Epithelial cell of proximal tubule (primary cell): ENCODE results near the gene GREB1.

DNA sequence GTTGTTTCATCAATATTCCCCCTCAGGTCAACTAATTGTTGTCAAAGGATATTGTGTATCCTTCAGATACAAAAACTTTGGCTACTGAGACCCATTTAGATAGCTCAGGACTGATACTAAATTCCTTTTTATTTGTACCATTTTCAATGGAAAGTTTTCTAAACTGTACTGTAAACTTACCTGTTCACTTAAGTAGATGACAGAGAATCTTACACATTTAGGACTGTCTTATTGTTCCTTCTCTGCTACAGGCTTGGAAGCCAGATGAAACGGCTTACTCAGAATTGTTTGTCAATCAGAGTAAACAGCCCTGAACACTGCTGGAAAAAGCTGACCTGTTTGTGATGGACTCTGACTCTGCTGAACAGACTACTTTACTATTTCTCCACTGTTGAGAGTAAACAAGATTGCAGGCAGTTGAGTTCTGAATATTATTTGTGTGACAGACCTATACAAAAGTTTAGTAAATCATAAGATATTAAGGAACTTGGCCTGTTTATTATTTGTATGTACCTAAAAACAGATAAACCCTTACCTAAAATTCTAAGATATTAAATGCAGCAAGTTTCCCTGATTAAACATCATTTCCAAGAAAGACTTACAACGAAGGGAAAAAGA is 99.1 kb downstream of the NOL10 start:
- RAMPAGE, long total RNA: no peak
- RRBS: no CpG with 5 or more reads among the region's 2 CpGs

- RAMPAGE, long total RNA: no peak
- RRBS: no CpG with 5 or more reads among the region's 10 CpGs
Measured at GRCh38 chr2:11181403-11181809, 26.1 kb downstream of the SLC66A3 start.

- RAMPAGE, long total RNA: no peak
- RRBS: no CpG with 5 or more reads among the region's 8 CpGs
Measured at GRCh38 chr2:11181810-11182446, 26.7 kb downstream of the SLC66A3 start.

DNA sequence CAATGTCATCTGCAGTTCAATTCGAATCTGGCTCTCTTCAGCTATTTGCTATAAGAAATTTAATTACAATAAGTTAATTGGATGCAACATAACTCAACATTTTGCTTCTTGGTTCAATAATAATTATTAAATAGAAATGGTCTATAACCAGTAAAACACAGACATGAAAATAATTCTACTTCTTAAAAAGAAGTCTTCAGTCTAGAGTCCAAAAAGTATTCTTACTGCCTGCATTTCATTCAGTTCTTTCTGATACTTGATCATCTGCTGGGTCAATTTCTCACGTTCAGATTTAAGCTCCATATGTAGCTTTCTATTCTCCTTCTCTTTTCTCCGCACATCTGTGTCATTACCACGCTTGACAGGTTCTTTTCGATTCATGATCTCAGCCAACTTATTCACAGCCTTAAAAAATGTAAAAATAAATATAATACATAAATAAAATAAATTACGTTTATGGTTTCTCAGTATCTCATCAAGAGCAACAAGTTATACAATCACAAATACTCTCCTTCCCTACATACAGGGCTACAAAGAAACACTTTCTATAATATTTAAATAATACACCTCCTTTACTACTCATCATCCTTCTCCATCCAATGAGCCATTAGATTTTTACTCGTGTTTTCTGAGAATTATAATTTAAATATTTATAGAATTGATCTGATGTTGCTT is 42.2 kb downstream of the SLC66A3 start:
- RAMPAGE, long total RNA: no peak
- RRBS: no CpG with 5 or more reads among the region's 7 CpGs

DNA sequence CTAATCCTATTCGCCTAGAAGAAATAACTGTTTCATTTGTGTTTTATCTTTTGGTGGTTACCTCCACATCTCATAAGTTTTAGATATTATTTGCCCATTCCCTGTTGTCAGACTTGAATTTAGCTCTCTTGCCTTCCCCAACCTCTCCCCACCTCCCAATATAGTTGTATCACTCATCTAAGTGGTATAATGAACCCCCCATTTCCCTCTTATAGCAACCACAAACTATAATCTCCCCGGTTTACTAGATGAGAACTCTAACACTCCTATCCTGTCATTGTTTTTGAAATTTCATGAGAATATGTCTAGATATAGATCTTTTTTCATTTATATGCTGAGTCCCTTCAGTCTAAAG is 48.8 kb downstream of the SLC66A3 start:
- RAMPAGE, long total RNA: no peak
- RRBS: no CpG with 5 or more reads among the region's 2 CpGs

DNA sequence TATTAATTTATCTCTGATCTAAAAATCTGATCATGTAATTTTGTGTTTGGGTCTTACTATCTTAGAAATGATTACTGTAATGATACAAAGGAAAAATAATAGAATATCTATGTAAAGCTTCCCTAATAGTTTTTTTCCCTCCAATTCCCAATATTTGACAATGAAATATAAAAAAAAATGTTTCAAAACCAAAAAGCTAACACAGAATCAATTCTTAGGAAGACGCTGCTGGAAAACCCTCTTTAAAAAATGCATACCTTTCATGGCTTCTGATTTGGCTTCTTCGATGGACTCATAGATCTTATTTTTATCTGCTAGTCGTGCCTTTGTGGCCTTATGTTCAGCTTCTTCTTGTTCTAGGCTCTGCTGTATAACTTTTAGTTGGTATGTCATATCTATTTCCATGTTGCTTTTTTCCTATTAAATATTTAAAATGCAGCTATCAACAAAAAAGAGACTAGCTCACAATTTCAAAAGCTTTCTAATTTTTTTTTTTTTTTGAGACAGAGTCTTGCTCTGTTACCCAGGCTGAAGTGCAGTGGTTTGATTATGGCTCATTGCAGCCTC is 56.2 kb downstream of the SLC66A3 start:
- RAMPAGE, long total RNA: no peak
- RRBS: no CpG with 5 or more reads among the region's 3 CpGs

DNA sequence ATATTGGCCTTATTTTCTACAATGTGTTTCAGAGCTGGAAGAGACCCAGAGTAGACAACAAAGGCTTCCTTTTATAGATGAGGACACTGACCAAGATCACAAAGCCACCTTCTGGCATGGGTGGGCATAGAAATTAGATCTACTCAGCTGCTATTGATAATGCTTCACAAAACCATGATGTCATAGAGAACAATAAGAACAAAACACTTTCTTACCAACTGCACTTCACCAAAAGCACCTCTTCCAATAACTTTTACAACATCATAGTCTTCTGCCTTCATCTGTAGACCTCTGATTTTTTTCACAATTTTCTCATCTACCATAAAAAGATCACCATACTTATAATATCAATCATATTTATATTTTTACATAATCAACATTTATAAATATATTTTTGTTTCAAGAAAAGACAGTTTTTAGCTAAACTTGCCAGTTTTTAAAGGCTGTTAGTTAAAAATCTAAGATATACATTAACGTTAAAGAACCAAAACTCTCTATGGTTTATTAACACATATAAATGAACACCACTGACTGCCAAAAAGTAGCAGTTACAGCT is 58.0 kb downstream of the ROCK2 start:
- RAMPAGE, long total RNA: no peak
- RRBS: no CpG with 5 or more reads among the region's 1 CpG

DNA sequence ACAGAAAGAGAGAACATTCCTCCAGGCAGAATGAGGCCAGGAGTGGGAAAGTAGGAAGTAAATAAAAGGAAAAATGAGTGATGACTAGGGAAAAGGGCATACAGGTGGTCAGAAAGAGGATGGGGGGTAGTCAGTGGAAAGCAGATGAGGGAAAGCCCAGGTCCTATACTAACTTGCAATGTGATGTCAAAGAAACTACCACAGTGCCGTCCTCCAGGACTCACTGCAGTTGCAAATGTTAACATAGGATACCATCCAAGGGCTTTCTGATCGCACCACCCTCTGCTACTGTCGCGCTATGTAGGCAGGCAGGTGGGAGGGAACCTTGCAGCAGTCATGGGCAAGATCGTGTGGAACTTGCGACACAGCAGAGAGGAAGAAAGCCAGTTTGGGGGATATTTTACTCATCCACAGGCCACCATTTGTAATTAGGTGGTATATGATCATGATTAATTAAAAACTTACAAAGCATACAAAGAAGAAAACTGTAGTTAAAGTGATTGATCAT is 8.3 kb upstream of the ROCK2 start:
- RAMPAGE, long total RNA: no peak
- RRBS: no CpG with 5 or more reads among the region's 6 CpGs

DNA sequence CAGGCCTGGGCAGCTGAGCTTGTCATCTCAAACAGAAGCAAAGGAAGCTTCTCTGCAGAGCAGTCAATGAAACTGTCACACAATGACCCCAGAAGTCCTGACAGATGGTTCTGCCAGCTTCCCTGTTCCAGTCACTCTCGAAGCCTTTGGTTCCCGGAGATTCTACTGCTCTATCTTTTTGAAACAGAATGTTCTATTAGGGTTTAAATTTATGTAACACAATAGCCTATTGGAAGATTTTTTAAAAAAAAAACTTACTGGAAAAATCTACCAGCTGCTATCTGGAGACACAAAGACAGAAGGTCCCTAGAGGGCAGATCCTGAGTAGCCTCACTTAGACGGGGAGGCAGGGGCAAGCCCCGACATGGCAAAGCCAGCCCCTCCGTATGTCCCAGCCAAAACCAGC is 31.0 kb upstream of the ROCK2 start:
- RAMPAGE, long total RNA: no peak
- RRBS: no CpG with 5 or more reads among the region's 5 CpGs

- RAMPAGE, long total RNA: no peak
- RRBS: no CpG with 5 or more reads among the region's 12 CpGs
Measured at GRCh38 chr2:11377863-11378472, 33.5 kb upstream of the ROCK2 start.

DNA sequence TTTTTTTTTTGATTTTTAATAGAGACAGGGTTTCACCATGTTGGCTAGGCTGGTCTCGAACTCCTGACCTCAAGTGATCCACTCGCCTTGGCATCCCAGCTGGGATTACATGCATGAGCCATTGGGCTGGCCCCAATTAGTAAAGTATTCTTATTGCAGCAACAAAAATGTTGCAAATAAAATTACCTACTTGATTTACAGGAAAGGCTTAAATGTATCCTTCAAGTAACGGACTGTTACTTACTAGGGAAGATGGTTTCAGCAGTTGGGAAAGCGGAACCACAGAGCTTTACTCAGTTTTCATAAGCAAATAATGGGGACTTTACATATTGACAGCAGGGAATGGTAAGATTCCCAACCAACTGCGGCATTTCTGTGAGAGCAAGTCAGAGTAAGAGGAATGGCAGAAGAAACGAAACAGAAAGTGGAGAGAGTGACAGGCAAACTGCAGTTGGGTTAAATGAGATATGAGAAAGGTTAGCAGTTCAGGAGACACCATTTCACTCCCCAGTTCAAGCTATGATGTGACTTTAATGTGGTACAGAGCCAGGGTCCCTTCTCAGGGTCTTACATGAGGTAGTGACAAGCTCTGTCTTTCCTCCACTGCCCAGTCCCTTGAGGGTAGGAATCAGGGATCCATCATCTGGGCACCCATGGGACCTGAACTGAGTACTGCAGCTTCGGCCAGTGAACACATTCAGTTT is 33.2 kb upstream of the GREB1 start:
- RAMPAGE, long total RNA: no peak
- RRBS: no CpG with 5 or more reads among the region's 7 CpGs

DNA sequence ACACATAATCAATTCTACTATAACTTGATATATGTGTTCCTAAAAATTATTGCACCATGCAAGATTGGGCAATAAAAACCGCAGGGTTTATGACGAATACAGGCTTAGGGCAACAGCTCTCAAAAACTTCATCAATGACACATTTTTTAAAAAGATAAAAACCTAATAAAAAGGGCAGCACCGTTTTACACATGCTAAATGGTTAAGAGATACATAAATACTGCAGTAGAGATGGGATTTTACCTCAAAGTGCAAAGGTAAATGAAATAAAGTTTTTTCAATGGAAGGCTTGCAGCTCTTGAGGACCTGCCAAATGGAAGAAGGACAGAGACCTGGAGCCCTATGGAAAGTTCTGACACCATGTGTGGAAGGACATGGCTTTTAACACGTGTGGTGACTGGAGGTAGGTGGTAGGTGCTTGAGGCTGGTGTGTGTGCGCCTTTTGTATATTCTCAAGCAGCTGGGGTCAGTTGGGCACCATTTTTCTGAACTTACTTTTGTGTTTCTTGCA is at the start of gene GREB1:
Gene GREB1, plus strand, starts transcription at position 194 of the 511 bp plus-strand sequence.
- RAMPAGE, long total RNA: no peak
- RRBS: no CpG with 5 or more reads among the region's 5 CpGs

- RAMPAGE, long total RNA: no peak
- RRBS: no CpG with 5 or more reads among the region's 8 CpGs
Measured at GRCh38 chr2:11692936-11693504, 23.0 kb upstream of the NTSR2 start.

DNA sequence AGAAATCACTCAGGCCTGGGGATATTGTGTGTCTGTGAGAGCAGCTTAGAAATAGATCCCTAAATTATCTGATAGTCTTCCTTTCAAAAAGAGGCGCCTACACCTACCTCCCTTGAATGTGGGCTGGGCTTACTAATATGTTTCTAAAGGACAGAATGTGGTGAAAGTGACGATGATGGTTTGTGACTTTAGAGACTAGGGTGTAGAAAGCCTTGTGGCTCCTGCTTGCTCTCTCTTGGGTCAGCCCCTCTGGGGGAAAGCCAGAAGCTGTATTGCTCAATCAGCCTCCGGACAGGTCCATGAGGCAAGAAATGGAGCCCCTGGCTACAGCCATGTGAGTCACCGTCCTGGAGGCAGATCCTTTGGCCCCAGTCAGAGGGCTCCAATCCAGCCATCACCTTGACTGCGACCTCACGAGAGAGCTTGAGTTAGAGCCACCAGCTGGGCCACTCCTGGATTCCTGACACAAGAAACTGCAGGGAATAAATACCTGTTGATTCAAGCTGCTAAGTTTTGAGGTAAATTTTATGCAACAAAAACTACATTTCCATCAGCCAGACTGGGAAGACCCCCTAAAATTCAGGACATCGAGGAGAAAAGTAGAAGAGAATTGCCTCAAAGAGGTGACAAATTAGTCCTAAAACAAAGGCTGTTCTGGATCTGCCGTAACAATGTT is 7.4 kb upstream of the LPIN1 start:
- RAMPAGE, long total RNA: no peak
- RRBS: no CpG with 5 or more reads among the region's 8 CpGs

- RAMPAGE, long total RNA: no peak
- RRBS: no CpG with 5 or more reads among the region's 7 CpGs
Measured at GRCh38 chr2:11867035-11867411, 120.6 kb downstream of the LPIN1 start.

- RAMPAGE, long total RNA: no peak
- RRBS: no CpG with 5 or more reads among the region's 5 CpGs
Measured at GRCh38 chr2:12313593-12314194, 403.0 kb upstream of the TRIB2 start.

GRCh38 chr2:12534387-12535181 is 182.2 kb upstream of the TRIB2 start:
- RAMPAGE, long total RNA: no peak
- RRBS: no CpG with 5 or more reads among the region's 6 CpGs

DNA sequence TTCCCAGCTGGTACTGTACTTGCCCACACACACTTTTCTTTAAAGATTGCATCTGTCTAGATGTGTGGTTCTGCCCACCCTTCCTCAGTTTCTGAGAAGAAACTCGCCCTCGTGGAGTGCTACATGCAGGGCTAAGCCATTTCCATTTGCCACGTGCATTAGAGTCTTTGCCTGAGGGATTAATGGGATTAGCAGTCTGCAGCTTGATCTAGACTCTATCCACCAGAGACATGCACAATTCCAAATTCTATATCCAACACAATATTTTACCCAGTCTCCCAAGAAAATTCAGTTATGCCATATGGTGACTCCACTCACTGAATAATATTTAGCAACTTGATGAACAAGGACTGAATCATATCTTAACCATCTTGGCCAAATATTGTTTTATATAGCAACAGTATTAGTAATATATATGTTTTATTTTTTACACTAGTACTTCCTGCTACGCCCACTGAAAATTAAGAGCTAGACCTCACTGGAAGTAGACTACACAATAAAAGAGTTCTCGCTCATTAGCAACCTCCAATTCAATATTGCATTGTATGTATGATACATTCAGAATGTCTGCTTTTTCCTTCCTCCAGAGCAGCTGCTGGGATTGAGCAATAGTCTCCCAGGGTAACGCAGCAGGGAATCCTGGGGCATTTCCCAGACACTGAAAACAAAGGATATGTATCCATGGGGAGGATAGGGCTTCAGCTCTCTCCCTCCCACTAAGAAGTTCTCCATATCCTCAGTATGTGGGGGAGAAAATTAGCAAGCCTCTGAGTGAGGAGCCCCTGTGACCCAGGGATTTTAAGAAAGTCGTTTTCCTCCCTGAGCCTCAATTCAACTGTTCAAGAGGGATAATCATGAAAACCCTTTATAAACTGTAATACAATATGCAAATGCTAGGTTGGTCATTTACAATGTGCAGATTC is 14.1 kb upstream of the TRIB2 start:
- RAMPAGE, long total RNA: no peak
- RRBS: no CpG with 5 or more reads among the region's 7 CpGs

DNA sequence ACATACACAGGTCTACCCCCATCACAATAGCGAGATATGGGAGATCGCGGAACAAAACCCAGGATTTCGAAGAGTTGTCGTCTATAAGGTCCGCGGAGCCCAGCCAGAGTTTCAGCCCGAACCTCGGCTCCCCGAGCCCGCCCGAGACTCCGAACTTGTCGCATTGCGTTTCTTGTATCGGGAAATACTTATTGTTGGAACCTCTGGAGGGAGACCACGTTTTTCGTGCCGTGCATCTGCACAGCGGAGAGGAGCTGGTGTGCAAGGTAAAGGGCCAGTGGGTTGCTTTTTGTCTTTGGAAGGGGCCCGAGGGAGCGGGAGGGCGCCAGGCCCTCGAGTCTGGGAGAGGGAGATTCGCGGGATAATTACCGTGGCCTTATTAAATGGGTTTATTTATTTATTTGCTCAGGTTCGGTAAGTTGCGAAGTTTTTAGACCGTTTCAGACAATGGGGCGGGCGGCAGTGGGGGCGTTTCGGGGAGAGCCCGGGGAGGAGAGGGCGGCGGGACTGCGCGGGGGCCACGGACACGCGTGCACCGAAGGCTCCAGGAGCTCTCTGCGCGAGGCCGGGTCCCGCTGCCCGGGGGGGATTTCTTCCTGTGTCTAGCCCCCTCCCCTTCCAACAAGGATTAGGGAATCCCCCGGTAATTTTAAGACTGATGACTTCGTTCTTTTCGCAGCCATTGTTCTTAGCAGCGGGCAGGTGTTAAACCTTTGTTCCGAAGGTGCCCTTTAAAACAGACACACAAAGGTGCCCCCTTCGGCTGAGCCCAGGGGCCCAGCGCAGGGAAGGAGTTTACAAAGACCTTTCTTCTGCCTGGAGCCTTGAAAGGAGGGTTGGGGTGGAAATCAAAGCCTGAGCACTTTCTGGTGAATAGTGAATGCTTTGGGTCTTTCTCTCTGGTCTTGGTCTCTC is 1.8 kb downstream of the TRIB2 start:
- RAMPAGE, long total RNA: no peak
- RRBS: 9% methylated on average over 11 of the region's 55 CpGs

GRCh38 chr2:12730949-12731241 is 14.2 kb downstream of the TRIB2 start:
- RAMPAGE, long total RNA: no peak
- RRBS: no CpG with 5 or more reads among the region's 5 CpGs